Measurements from ENCODE around the gene TSPAN9.

- PRO-cap: no peak
CAGE:
- cytosol, long polyA minus RNA: no peak
- cytosol, long polyA plus RNA: no peak
- long polyA plus RNA: no peak
- nucleus, long polyA minus RNA: no peak
- nucleus, long polyA plus RNA: no peak
Measured at GRCh38 chr12:1760631-1761290, 59.6 kb upstream of the LRTM2 start.

GRCh38 chr12:1797118-1797965 lies 23.0 kb upstream of the LRTM2 start:
- PRO-cap: bidirectional peak, plus-strand start at chr12:1797354, minus-strand start at chr12:1797315
CAGE:
- cytosol, long polyA minus RNA: no peak
- cytosol, long polyA plus RNA: no peak
- long polyA plus RNA: no peak
- nucleus, long polyA minus RNA: no peak
- nucleus, long polyA plus RNA: no peak

GRCh38 chr12:2013698-2014316 lies 9.6 kb upstream of the DCP1B start:
- PRO-cap: no peak
CAGE:
- cytosol, long polyA minus RNA: no peak
- cytosol, long polyA plus RNA: no peak
- long polyA plus RNA: no peak
- nucleus, long polyA minus RNA: no peak
- nucleus, long polyA plus RNA: no peak

DNA sequence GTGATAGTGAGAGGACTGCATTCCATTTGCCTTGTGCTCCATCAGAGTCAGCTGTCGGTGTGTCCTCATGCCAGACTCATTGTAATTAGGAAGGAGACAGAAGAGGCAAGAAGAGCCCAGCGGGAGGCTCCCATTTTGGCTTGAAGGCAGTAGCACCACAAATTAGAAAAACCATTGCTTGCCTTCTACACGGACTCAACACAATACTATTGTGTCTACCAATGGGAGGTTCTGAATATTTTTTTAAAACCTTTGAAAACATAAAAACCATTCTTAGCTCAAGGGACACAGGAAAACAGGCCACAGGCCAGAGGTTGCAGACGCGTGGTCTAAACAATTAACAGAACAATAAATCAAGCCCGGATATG lies 13.5 kb upstream of the DCP1B start:
- PRO-cap: no peak
CAGE:
- cytosol, long polyA minus RNA: no peak
- cytosol, long polyA plus RNA: no peak
- long polyA plus RNA: no peak
- nucleus, long polyA minus RNA: no peak
- nucleus, long polyA plus RNA: no peak

GRCh38 chr12:2051998-2052914 lies 531 bp upstream of the CACNA1C start:
- PRO-cap: no peak
CAGE:
- cytosol, long polyA minus RNA: no peak
- cytosol, long polyA plus RNA: no peak
- long polyA plus RNA: no peak
- nucleus, long polyA minus RNA: no peak
- nucleus, long polyA plus RNA: no peak

GRCh38 chr12:2075415-2075923 lies 22.7 kb downstream of the CACNA1C start:
- PRO-cap: no peak
CAGE:
- cytosol, long polyA minus RNA: no peak
- cytosol, long polyA plus RNA: no peak
- long polyA plus RNA: no peak
- nucleus, long polyA minus RNA: no peak
- nucleus, long polyA plus RNA: no peak

- PRO-cap: no peak
CAGE:
- cytosol, long polyA minus RNA: no peak
- cytosol, long polyA plus RNA: no peak
- long polyA plus RNA: no peak
- nucleus, long polyA minus RNA: no peak
- nucleus, long polyA plus RNA: no peak
Measured at GRCh38 chr12:2124387-2125011, 71.7 kb downstream of the CACNA1C start.

DNA sequence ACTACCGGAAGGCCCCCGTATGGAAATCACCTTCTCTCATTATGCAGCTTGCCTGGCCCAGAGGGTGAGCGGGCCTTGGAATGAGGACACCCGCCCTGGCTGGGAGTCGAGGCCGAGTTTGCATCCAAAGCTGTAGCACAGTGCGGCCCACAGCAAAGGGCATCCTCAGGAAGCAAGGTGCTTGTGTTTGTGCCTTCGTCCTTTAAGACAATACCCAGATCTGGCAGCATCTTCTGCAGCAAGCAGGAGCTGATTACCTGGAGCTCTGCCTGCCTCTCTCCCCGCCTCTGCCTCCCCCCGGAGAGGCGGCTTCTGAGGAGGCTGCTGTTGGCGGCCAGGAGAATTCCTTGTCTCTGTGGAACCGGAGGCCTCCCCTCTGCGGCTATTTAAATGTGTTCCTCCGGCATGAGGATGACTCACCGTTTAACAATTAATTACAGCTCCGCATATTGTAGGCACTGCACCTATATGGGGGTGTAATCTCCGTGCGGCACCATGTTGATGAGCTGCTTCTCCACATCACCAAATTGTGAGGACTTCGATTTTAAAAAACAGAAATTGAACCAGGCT lies 145.3 kb downstream of the CACNA1C start:
- PRO-cap: no peak
CAGE:
- cytosol, long polyA minus RNA: no peak
- cytosol, long polyA plus RNA: no peak
- long polyA plus RNA: no peak
- nucleus, long polyA minus RNA: no peak
- nucleus, long polyA plus RNA: no peak

- PRO-cap: no peak
CAGE:
- cytosol, long polyA minus RNA: no peak
- cytosol, long polyA plus RNA: no peak
- long polyA plus RNA: no peak
- nucleus, long polyA minus RNA: no peak
- nucleus, long polyA plus RNA: no peak
Measured at GRCh38 chr12:2449298-2449556, 345.5 kb upstream of the FKBP4 start.

DNA sequence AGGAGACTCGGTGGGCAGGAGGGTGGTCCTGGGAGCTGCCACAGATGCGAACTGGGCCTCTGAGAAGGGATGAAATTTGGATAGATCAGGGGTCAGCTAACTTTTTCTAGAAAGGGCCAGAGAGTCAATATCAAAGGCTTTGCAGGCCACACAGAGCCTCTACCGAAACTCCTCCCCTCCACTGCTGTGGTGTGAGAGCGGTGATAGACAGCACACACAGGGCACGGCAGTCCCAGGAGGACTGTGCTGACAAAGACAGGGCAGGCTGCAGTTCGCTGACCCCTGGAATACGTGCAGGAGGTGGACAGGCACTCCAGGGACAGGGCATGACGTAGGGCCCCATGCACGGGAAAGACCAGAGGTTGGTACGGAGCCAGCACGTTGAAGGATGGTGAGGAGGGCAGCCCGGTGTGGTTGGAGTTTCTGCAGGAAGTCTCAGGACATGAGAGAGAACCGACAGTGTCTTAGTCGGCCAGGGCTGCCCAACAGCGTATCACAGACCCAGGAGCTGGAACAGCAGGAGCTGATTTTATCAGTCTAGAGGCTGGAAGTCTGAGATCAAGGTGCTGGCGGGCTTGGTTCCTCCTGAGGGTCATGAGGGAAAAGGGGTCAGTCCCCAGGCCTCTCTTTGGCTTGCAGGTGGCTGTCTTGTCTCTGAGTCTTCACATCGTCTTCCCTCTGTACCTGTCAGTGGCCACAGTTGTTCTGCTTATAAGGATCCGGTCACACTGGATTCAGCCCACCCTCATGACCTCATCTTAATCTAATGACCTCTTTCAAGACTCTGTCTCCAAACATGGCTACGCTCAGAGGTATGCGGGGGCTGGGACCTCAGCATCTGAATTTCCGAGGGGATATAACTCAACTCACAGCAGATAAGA lies 254.2 kb upstream of the FKBP4 start:
- PRO-cap: no peak
CAGE:
- cytosol, long polyA minus RNA: no peak
- cytosol, long polyA plus RNA: no peak
- long polyA plus RNA: no peak
- nucleus, long polyA minus RNA: no peak
- nucleus, long polyA plus RNA: no peak

GRCh38 chr12:2793723-2794401 lies 908 bp upstream of the FKBP4 start:
- PRO-cap: no peak
CAGE:
- cytosol, long polyA minus RNA: no peak
- cytosol, long polyA plus RNA: no peak
- long polyA plus RNA: no peak
- nucleus, long polyA minus RNA: no peak
- nucleus, long polyA plus RNA: no peak

DNA sequence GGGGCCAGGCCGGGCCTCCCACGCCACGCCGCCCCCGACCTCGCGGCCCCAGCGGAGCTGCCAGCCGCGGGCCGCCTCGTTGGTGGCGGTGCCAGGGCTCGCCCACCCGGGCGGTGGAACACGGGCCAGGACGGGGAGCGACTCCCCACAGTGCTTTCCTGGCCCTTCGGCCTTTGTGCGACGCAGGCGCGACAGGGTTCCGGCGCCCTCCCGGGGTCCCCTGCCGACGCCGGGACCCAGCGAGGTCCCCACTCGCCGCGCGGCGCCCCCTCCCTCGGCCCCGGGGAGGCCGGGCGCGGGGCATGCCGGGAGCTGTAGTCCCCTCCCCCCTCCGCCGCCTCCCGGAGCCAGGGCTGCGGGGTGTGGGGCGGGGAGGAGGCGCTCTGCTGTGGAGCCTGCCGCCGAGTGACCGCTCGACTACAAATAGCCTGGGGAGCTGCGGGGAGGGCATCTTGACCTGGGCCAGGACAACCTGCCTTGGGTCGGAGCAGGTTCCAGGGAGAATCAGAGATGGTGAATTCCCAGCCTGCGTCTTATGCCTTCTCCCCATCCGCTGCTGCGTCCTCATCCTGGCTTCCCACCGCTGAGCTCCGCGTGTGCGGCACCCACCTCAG lies 945 bp downstream of the FKBP4 start:
- PRO-cap: bidirectional peak, plus-strand start at position 350 of the sequence, minus-strand start at position 276 of the sequence
CAGE:
- cytosol, long polyA minus RNA: start-site peak on the plus strand centred at position 352 of the sequence, 75 bp wide, 7 reads
- cytosol, long polyA plus RNA: no peak
- long polyA plus RNA: start-site peak on the plus strand centred at position 342 of the sequence, 99 bp wide, 31 and 28 reads in 2 replicates
- nucleus, long polyA minus RNA: no peak
- nucleus, long polyA plus RNA: no peak

GRCh38 chr12:2800843-2801648 lies 6.3 kb downstream of the FKBP4 start:
- PRO-cap: no peak
CAGE:
- cytosol, long polyA minus RNA: no peak
- cytosol, long polyA plus RNA: no peak
- long polyA plus RNA: no peak
- nucleus, long polyA minus RNA: no peak
- nucleus, long polyA plus RNA: no peak

- PRO-cap: no peak
CAGE:
- cytosol, long polyA minus RNA: no peak
- cytosol, long polyA plus RNA: no peak
- long polyA plus RNA: no peak
- nucleus, long polyA minus RNA: no peak
- nucleus, long polyA plus RNA: no peak
Measured at GRCh38 chr12:2893003-2893417, 2.3 kb downstream of the TULP3 start.

DNA sequence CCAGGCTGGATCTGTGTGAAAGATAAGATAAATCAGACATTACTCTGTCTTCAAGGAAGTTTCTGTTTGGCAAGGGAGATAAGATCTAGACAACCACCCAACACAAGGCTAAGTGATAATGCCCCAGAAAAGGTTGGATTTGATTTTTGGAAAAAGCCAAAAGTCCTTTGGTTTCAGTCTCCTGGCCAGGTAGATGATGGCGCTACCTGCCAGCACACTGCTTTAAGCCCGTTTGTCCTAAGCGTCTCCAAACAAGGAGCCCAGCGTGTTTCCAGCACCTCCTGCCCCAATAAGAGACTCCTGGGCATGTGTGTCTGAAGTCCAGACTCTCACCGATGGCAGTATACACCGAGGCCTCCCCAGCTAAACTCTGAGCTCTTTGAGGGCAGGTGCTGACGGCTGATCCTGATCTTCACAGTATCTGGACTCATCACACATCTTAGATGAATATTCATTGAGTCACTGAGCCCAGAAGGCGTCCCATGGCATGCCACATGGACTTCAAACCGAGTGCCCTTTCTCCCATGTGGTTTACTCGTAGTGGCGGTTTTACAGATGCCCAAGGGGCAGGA lies 896 bp upstream of the TEAD4 start:
- PRO-cap: no peak
CAGE:
- cytosol, long polyA minus RNA: no peak
- cytosol, long polyA plus RNA: no peak
- long polyA plus RNA: no peak
- nucleus, long polyA minus RNA: no peak
- nucleus, long polyA plus RNA: no peak

- PRO-cap: no peak
CAGE:
- cytosol, long polyA minus RNA: no peak
- cytosol, long polyA plus RNA: no peak
- long polyA plus RNA: no peak
- nucleus, long polyA minus RNA: no peak
- nucleus, long polyA plus RNA: no peak
Measured at GRCh38 chr12:3047834-3048404, 29.3 kb upstream of the TSPAN9 start.

- PRO-cap: no peak
CAGE:
- cytosol, long polyA minus RNA: no peak
- cytosol, long polyA plus RNA: no peak
- long polyA plus RNA: no peak
- nucleus, long polyA minus RNA: no peak
- nucleus, long polyA plus RNA: no peak
Measured at GRCh38 chr12:3049460-3049831, 27.7 kb upstream of the TSPAN9 start.

- PRO-cap: unidirectional peak, plus-strand start at chr12:3076750; bidirectional peak, plus-strand start at chr12:3077081, minus-strand start at chr12:3077012; bidirectional peak, plus-strand start at chr12:3077456, minus-strand start at chr12:3077235
CAGE:
- cytosol, long polyA minus RNA: no peak
- cytosol, long polyA plus RNA: start-site peak on the plus strand at chr12:3077391-3077438, 575 and 167 reads in 2 replicates
- long polyA plus RNA: start-site peak on the plus strand at chr12:3077391-3077438, 802 and 538 reads in 2 replicates
- nucleus, long polyA minus RNA: start-site peak on the plus strand at chr12:3077391-3077438, 1,514 reads
- nucleus, long polyA plus RNA: no peak
Measured at GRCh38 chr12:3076523-3077776, at the start of gene TSPAN9. Gene TSPAN9 (plus strand): TSS chr12:3077379.

DNA sequence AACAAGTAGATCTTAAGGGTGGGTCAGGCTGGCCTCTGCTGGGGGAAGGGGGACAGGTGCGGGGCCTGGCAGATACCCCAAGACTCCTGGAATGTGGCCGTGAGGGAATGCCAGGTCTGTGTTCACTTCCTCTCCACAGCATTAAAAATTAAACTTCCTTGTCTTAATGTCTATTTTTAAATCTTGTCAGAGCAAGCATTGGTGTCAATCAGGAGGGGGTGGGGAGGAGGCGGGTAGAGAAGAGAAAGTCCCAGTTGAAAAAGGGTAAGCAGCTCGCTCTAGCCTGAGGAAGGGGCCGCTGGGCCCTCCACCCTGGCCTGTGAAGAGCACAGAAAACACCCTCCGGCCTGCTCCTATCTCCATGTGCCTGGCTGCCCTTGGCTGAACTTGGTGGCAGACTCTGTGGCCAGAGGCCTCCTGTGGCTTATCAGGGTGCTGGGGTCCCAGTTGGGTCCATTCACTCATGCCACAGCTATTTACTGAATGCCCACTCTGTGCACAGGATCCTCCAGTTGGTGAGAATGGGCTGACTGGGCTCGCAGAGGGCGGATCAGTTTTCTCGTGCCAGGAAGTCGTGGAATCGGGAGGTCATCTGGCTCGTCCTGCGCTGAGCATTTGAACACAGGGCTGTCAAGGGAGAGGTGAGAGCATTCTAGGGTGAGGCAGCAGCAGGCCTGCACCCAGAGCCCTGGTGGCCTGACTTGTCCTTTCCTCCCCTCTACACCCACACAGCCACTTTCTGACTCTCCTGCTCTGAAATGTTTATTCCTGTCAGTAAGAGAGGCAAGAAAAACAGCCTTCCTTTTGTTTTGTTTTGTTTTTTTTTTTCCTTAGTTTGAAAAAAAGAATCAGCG lies 128.8 kb downstream of the TSPAN9 start:
- PRO-cap: no peak
CAGE:
- cytosol, long polyA minus RNA: no peak
- cytosol, long polyA plus RNA: no peak
- long polyA plus RNA: no peak
- nucleus, long polyA minus RNA: no peak
- nucleus, long polyA plus RNA: no peak

DNA sequence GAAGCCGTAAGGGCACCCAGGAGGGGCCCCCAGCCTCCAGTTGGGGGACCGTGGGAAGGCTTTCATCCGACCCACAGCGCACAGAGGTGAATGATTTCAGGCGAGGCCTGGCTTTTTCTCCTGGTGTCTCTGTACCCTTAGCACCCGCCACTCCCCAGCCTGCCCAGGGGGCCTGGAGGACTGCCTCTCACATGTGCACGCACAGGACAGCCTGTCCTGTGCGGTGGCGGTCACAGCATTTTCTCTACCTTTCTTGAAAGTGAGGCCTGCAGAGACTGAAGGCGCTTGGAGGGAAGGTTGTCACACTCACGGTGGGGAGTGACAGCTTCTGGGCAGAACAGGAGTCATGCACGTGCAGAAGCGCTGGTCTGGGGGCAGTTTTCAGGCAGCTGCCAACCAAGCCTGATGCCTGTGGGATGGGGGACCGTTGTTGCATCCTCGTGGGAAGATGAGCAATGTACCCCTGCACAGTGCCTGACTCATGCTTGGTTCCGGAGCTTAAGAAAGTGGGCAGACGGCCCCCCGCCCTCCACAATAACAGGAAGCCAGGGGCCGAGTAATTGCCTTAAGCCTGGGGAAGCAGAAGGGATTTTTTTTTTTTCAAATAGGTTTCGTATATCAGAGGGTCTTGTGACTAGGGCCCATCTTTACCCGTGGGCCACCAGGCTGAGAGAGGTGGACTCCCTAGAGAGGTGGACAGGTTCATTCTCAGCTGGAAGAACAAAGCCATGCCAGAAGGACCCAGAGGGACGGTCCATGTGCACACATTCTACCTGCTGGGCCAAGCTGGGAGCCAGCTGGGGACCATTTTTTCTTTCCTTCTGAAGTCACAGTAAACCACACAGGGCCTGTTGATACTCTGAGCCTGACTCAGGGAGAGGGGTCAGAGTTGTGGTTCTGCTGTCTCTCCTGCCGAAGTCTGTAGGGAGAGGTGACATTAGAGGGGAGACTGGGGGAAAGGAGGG lies 148.3 kb downstream of the TSPAN9 start:
- PRO-cap: no peak
CAGE:
- cytosol, long polyA minus RNA: no peak
- cytosol, long polyA plus RNA: no peak
- long polyA plus RNA: no peak
- nucleus, long polyA minus RNA: start-site peak on the minus strand centred at position 390 of the sequence, 140 bp wide, 9 reads
- nucleus, long polyA plus RNA: no peak

All from endothelial cell of umbilical vein (primary cell).